Karpas-422 (cell line): ENCODE measurements around a stretch of chr13.

DNA sequence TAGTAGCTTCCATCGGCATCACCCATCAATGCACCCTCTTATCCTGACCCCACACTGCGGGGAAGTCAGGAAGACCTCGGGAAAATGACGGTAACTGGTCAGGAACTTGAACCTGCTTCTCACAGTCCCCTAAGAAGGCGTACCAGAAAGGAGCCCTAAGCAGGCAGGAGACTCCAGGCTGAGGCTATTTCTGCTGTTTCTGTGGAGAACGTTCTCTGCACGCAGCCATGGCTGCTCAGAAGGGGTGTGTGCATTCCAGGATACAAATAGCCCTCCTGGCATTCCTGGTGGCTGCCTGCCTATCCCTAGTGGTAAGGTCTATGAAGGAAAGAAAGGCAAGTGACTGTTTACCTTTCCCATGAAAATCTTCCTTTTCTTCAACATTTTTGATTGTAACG lies 2.5 kb downstream of the SGCG start:
- PRO-cap, result no peak
- RAMPAGE, long total RNA, result no peak

GRCh38 chr13:23330773-23331563 lies 102.5 kb downstream of the SACS start:
- PRO-cap, result no peak
- RAMPAGE, long total RNA, result no peak

DNA sequence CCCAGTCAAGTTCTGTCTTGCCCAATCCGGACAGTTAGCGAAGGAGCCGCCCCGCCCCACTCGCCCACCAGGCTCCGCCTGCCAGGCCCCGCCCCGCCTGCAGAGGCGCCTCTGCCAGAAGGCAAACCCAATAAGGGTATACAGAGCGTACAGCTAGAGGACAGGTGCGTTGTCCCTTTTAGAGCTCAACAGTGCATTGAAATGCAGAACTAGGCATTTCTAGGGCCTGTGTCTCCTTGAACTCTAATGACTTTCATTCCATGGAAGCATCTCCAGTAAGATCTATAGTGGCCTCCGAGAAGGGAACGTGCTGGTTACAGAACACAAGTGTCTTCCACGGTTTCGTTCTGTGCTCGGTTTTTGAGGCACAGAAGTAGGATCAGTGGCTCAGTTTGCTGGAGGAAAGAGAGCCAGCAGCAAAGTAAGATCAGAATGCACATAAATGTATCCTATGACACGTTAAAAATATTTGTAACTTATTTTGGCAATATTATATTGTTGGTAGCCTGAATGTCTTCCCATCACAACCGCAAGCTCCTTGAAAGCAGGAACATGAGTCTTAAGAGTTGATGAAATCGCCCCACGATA lies 57.7 kb downstream of the SACS start:
- PRO-cap, result bidirectional peak, plus-strand start at position 139 of the sequence, minus-strand start outside the sequence
- RAMPAGE, long total RNA, result no peak

GRCh38 chr13:23762598-23763052 lies 126.6 kb downstream of the MIPEP start:
- PRO-cap, result no peak
- RAMPAGE, long total RNA, result no peak

GRCh38 chr13:23954395-23954628 lies 65.1 kb upstream of the MIPEP start:
- PRO-cap, result no peak
- RAMPAGE, long total RNA, result no peak

GRCh38 chr13:23967079-23967447 lies 77.9 kb upstream of the MIPEP start:
- PRO-cap, result no peak
- RAMPAGE, long total RNA, result no peak

DNA sequence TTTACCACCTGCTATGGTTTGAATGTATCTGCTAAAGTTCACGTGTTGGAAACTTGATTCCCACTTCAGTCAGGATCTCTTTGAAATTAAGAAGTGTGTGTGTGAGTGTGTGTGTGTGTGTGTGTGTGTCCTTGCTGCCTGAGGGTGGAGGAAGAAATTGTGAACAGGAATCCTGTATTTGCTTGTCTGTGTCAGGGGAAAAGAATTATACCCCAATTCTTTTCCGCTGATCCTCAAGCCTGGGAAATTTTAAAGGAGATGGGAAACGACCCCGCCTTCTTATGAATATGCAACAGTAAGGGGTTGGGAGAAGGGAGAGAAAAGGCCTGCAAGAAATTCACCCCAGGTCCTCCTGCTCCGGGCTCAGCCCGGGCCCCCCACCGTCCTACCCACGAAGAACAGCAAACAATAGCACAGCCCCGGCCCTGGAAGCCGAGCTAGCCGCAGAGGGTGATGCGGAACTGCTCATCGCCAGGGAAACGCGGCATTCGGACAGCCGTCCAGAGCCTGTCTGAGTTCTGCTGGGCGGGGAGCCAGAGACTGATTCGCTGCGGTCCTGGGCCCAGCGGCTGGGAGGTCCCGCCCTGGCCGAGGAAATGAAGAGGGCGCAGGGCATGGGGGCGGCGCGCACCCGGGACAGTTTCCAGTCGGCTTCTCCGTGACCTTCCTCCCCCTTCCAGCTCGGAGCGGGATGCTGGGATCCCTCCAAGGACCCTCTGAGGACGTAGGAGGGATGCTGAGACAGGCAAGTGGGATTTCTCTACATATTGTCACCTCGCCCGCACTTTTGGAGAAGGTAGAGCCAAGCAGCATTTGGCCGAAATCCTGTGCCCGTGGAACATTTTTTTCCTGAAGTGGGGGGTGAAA lies 90.2 kb upstream of the MIPEP start:
- PRO-cap, result no peak
- RAMPAGE, long total RNA, result no peak

- PRO-cap, result no peak
- RAMPAGE, long total RNA, result no peak
These were observed 637 bp upstream of the SPATA13 start for GRCh38 chr13:24159744-24160421.

GRCh38 chr13:24179248-24179770 lies 18.8 kb downstream of the SPATA13 start:
- PRO-cap, result no peak
- RAMPAGE, long total RNA, result no peak

GRCh38 chr13:24181957-24182775 lies 21.6 kb downstream of the SPATA13 start:
- PRO-cap, result no peak
- RAMPAGE, long total RNA, result no peak

GRCh38 chr13:24183743-24184239 lies 23.3 kb downstream of the SPATA13 start:
- PRO-cap, result no peak
- RAMPAGE, long total RNA, result no peak

GRCh38 chr13:24217956-24218429 lies 57.5 kb downstream of the SPATA13 start:
- PRO-cap, result no peak
- RAMPAGE, long total RNA, result no peak

- PRO-cap, result no peak
- RAMPAGE, long total RNA, result no peak
These were observed 69.5 kb downstream of the SPATA13 start for GRCh38 chr13:24230080-24230426.

DNA sequence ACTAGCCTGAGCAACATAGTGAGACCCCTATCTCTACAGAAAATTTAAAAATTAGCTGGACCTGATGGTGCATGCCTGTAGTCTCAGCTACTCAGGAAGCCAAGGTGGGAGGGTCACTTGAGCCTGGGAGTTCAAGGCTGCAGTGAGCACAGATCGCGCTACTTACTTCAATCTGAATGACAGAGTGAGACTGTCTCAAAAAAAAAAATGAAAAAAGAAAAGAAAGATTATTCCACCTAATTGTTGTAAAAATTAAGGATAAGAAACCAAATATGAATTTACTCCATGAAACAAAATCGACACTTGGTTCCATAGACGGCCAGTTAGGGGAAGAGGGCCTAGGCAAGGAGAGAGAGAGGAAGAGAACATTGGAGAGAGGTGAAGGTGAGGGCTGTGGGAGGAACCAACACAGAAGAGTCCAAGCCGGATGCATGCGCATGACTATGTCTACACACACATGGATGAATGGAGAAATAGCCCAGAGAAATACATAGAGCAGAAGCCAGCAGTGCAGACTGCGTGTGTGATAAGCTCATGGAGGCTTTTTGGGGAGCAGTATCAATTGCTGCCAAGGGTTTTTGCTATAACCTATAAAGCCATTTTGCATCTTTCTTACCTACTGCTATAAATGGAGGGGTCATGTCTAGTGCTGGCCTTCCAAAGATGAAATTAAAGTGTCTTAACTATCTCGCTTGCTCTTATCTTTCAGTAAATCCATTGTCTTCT lies 67.4 kb upstream of the C1QTNF9 start:
- PRO-cap, result no peak
- RAMPAGE, long total RNA, result no peak

GRCh38 chr13:24272549-24273283 lies 36.7 kb upstream of the C1QTNF9 start:
- PRO-cap, result no peak
- RAMPAGE, long total RNA, result no peak

GRCh38 chr13:24280580-24281467 lies 28.6 kb upstream of the C1QTNF9 start:
- PRO-cap, result no peak
- RAMPAGE, long total RNA, result no peak

DNA sequence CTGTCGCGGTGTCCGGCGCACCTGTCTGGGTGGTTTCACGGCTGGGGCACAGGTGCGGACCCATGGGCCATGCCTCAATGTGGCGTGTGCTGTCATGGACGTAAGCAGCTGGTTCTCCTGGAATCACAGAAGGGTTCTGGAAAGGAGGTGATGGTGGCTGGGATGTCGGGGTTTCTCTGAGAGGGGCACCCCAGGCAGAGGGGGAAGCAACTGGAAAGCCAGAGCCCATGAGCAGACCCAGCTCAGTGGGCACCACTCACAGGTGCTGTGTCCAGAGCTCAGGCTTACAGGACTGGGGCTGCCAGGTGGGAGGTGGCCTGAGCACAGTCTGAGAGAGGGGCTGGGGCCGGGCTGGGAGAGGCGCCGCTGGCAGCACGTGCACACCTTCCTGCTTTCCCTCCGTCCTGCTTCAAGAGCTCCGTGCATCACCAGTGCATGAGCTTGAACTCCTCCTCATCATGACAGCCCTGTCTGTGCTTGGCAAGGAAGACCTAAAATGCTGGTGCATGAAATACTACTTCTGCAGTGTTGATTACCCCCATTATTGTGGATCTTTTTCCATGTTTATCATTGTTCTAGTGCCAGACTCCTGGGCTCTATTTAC lies 27.8 kb upstream of the C1QTNF9 start:
- PRO-cap, result no peak
- RAMPAGE, long total RNA, result no peak

DNA sequence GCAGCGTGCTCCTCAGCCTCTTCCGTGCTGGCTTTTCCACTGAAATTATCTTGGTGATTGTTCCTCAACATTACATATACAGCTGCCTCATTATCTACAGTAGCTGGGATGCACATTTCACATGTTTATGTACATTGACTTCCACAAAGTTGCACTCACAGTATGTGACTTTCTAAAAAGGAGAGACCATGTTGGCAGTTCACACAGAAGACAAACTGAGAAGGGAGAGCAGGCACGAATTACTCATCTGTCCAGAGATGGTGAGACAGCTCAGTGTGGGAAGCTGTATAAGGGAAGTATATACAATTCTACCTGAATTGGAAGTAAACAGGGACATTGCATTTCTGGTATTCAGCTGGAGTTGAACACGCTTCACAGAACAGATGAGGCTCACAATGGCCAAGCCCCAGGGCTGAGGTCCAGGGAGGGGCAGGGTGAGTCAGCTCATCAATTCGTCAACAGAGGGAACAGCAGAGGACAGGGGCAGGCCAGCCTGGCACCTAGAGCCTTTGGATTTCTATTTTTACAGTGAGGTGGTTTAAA lies 10.0 kb downstream of the PARP4 start:
- PRO-cap, result no peak
- RAMPAGE, long total RNA, result no peak

GRCh38 chr13:24618308-24619138 lies 61.7 kb upstream of the ATP12A start:
- PRO-cap, result no peak
- RAMPAGE, long total RNA, result no peak

DNA sequence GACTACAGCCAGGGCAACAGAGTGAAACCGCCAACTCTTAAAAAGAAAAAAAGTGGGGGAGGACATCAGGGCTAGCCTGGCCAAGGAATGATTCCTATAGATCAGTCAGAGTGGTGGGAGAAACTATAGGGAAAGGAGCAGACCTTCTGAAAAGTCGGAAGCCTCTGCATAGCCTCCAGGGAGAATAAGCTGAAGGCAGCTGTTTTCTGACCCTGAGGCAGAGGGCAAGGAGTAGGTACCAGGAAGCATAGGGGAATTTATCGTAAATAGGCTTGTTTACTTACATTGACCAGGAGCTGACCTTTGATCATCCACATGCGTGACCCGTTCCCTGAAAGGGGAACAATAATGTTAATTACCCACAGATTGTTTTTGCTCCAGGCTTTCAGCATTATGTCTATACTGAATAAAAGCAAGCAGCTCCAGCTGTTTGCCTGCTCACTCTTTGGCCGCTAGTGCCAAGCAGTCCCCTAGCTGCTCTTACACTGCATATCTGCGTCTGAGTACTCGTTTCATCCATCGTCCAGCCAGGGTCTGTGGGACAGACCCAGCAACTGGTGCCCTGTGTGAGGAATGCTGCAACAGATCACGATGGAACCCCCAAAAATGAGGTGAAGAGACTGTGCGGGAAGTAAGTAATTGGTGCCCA lies 3.0 kb upstream of the CENPJ start:
- PRO-cap, result no peak
- RAMPAGE, long total RNA, result no peak